Measurements from ENCODE around the gene PXYLP1.

- CAGE, long polyA plus RNA = no peak
- RRBS = no CpG with 5 or more reads among the region's 16 CpGs
These were observed 51.6 kb upstream of the RBP1 start for GRCh38 chr3:139591251-139591533.

DNA sequence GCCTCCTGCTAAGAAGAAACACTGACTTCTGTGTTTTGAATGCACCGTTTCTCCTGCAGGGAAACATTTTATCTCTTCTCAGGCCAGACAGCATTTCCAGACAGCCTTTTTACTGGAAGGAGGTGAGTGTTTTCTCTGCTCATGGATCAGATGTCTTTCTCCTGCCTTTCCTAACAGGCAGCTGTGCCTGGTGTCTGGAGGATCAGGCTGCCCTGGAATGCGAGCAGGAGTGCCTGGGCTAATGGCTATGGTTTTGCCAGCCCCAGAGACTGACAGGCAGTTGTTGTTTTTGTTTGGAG is 96.6 kb upstream of the NMNAT3 start:
- CAGE, long polyA plus RNA = no peak
- RRBS = no CpG with 5 or more reads among the region's 2 CpGs

GRCh38 chr3:139936545-139936917 is 1.5 kb downstream of the CLSTN2 start:
- CAGE, long polyA plus RNA = no peak
- RRBS = no CpG with 5 or more reads among the region's 6 CpGs

GRCh38 chr3:140917736-140918269 is 23.8 kb upstream of the SLC25A36 start:
- CAGE, long polyA plus RNA = no peak
- RRBS = no CpG with 5 or more reads among the region's 6 CpGs

- CAGE, long polyA plus RNA = no peak
- RRBS = no CpG with 5 or more reads among the region's 2 CpGs
These were observed 64.8 kb downstream of the SPSB4 start for GRCh38 chr3:141116015-141116299.

DNA sequence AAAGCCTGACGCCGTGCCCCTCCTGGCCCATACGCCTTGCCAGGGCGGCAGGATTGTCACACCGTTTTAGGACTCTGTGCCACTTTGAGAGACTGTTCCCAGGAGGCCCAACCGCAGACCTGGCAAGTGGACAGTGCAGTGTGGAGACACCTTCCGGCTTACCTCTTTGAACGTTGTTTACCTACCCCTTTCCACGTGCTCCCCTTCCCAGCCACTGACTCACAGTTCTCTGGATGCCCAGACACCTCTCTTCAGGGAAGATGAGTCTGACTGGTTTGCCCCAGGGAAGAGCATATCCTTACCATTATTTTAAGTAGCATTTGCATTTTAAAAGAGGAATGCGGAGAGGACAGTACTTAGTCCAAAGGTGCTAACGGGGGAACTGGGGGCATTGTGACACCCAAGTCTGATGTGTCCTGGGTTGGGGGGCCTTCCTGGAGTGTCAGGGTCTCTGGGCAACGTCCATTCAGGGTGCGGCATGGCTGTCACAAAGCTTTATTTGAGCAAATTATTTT is 83.9 kb upstream of the PXYLP1 start:
- CAGE, long polyA plus RNA = no peak
- RRBS = no CpG with 5 or more reads among the region's 13 CpGs

DNA sequence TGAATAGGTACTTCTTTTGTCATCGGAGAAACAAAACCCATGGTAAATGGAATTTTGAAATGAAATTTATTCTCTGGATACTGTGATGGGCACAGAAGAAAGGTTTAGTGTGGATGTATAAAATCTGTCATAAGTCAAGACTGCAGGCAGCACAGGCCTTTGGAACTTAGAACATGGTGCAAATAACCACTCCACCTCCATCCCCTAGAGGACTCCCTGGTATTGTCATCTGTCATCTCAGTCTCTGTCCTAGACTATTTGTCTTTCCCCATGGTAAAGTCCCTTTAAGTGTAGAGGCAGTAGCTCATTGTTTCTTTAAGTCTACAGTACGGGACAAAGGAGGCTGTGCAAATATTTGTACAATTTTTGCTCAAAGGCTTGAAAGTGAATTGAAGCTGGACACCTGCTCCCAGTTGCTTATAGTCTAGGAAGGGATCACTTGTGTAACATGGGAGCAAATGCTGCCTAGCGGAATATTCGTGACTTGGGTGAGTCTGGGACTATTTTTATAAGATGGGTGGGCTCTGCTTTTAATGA is 3.2 kb upstream of the PXYLP1 start:
- CAGE, long polyA plus RNA = no peak
- RRBS = no CpG with 5 or more reads among the region's 4 CpGs

DNA sequence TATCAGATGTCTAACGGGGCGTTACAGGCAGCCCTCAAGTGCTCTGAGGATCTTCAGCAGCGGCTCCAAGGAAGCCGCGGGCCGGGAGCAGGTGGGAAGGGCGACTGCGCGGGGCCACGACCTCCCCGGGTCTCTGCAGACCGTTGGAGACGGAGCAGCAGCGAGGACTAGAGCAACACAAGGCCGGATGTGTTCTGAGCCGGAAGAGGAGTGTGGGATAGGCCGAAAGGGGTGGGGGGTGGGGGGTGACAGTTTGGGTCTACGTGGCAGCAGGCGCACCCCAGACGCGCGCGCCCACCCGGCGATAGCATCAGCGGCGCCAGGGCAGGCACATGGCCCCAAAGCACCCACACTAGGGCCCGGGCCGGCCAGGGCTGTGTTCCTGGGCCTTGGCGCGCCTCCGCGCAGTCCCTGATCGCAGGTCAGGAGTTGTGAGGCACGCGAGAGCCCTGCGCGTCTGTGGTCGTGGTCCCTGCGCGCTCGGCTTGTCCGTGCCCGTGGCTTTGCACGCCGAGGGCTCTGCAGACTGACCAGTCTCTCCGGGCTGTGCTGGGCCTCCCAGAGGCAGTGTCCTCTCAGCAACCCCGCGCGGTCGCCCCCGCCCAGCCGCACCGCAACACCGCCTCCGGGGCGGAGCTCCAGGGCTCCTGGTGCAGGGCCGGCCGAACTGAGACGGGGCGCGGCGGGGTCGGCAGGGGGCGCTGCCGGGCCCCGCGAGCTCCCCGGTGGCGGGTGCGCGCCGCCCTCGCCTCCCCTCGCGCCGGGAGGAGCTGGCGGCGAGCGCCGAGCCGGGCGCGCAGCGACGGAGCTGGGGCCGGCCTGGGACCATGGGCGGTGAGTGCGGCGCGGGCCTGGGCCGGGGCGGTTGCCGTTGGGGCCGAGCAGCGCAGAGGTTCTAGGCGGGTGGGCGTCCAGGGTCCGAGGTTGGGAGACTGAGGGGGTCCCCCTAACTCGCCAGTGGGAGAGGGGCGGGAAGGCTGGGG is at the start of gene PXYLP1:
TSS of gene PXYLP1 (plus strand) at position 748 of the 983 bp plus-strand sequence.
- CAGE, long polyA plus RNA = no peak
- RRBS = 3% methylated on average over 53 of the region's 101 CpGs

GRCh38 chr3:141243360-141243768 is 11.7 kb downstream of the PXYLP1 start:
- CAGE, long polyA plus RNA = no peak
- RRBS = no CpG with 5 or more reads among the region's 12 CpGs

DNA sequence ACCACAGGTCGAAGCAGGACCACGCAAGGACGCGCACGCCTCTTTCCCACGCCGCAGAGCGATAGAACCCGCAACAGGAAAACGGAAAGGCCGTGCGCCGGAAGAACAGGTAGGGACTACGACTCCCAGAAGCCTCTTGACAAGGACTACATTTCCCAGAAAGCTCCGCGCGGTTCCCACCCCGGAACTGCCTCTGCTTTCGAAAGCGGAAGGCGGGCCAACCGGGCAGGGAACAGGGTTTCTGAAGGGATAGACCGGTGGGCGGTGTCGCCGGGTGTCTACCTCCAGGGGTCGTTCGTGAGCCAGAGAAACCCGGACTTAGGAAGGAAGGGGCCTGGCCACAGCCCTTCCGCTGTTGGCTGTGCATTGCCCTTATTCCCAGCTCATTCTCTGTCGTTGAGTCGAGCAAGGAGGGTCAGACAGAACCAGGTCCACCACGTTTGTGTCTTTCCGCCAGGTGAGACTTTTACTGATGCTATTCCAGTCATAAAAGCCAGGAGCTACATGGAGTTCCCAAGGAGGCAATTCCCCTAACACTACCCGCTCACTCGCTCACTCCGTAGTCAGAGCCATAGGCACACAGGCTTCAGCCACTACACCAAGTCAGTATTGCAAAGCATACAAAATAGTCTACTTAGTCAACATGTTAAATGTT is 56.5 kb upstream of the ZBTB38 start:
- CAGE, long polyA plus RNA = no peak
- RRBS = 1% methylated on average over 9 of the region's 37 CpGs

DNA sequence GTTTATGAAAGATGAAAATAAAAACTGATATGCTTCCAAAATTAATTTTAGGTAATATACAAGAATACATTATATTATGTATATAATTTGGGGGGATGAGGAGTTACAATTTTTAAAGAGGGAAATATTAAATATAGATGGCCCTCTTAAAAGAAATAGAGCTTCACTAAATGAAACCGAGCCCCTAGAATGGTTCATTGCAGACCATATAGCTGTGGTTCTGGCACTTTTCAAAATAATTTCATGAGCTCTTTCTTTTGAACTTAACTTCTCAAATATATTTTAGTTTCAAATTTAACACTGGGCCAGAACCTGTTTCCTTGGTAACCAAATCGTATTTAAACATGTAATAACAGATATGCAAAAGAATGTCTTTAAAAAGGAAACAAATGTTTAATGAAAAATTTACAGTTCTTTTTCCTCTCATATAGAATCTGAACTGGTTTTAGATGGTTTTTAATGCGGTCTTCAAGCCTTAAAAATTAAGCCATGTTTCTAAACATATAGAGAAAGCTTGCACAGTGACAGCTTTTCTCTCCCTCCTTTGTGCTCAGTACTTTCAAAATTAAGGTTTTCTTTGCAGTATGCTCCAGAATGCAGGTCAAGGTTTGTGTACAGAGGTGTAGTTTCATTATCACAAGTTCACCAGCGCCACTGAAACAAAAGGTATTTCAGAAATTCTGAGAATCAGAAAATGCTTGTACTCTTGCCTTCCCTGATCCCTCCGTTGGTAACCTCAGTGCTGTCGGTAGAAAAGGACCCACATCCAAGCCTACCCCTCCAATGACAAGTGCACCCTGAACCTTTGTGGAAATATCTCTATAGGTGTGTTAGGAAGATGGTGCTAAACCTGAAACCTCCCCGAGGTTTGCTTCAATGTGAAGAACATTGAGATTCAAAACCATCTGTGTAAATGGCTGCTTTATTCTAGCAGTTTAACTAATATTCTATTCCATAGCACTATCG is 20.3 kb downstream of the ZBTB38 start:
- CAGE, long polyA plus RNA = no peak
- RRBS = no CpG with 5 or more reads among the region's 8 CpGs

DNA sequence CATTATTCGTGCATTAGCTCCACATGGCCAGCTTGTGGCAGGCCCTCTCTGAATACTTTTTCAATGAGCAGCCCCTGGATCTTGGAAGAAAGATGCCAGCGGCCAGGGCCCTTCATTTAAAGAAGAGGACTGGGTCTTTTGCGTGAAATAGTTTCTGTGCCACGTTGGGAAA is 33.3 kb downstream of the ZBTB38 start:
- CAGE, long polyA plus RNA = no peak
- RRBS = no CpG with 5 or more reads among the region's 4 CpGs

GRCh38 chr3:141407032-141407627 is 38.8 kb downstream of the ZBTB38 start:
- CAGE, long polyA plus RNA = no peak
- RRBS = no CpG with 5 or more reads among the region's 5 CpGs

DNA sequence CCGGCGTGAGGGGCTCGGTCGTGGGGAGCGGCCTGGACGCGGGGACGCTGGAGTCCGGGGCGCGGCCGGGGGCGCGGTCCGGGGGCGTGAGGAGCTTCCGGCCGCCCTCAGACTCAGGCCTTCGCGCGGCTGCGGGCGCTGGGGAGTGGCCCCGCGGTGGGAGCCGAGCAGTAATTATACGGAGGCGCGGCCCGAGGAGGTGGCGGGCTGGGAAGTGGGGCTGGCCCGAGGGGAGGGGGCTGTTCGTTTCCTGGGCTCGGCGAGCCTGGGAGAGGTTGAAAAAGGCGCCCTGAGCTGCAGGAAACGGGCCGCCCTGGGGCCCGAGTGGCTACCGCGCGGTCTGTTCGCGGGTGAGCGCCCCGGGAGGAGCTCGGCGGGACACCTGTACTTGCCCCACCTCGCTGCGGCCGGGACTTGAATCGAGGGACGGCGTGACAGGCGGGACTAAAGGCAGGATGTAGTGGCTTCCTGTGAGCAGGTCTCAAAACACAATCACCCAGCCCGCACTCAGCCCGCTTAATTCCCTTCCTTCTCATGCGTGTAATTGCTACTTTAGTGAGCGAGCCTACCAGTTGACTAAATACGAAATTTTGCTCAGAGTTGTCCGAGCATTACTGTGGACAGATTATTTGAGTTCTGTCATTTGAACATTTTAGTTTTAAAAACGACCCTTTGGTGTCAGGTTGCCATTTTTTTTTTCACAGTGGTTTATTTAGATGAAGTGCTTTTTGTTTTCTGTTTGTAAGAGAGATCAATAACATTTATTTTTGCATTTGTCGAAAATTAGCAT is 846 bp downstream of the RASA2 start:
- CAGE, long polyA plus RNA = no peak
- RRBS = 1% methylated on average over 15 of the region's 63 CpGs

GRCh38 chr3:141498602-141499732 is 12.1 kb downstream of the RASA2 start:
- CAGE, long polyA plus RNA = no peak
- RRBS = no CpG with 5 or more reads among the region's 13 CpGs

- CAGE, long polyA plus RNA = no peak
- RRBS = no CpG with 5 or more reads among the region's 2 CpGs
These were observed 43.3 kb downstream of the RASA2 start for GRCh38 chr3:141530116-141530600.

- CAGE, long polyA plus RNA = no peak
- RRBS = no CpG with 5 or more reads among the region's 14 CpGs
These were observed 113.5 kb downstream of the RASA2 start for GRCh38 chr3:141600171-141600858.

GRCh38 chr3:141686615-141687518 is 51.2 kb upstream of the RNF7 start:
- CAGE, long polyA plus RNA = no peak
- RRBS = no CpG with 5 or more reads among the region's 9 CpGs

DNA sequence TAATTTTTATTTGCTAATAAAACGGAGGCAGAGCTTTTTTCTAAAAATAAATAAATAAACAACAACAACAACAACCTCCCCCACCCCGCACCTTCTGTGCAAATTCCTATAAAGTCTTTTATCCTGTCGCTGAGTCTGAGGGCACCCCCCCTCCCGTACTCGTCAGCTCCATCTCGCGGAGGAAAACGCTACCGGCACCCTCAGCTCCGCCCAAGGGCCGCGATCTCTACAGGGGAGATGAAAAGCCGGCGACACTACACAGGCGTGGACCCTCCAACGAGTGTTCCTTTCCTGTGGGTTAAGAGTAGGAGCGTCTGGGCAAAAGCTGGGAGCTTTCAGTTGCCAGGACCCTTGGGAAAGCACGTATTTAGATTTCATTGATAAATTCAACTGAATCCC is 953 bp upstream of the ATP1B3 start:
- CAGE, long polyA plus RNA = no peak
- RRBS = 3% methylated on average over 5 of the region's 18 CpGs

- CAGE, long polyA plus RNA = no peak
- RRBS = no CpG with 5 or more reads among the region's 6 CpGs
These were observed 38.0 kb downstream of the ATP1B3 start for GRCh38 chr3:141914092-141915196.

Measured in osteoblast (primary cell).